Heart left ventricle (tissue), 7 donors: ENCODE results near the genes PGD and CORT.

- PRO-cap, 6 experiments: peak in 6 of 6 experiments; most common plus-strand start chr1:10399069 (in 5); most common minus-strand start chr1:10398867 (in 3)
- RAMPAGE, long total RNA, 2 experiments: start-site peak on the plus strand in 2 of 2 experiments, at chr1:10399063-10399080 at its widest, 54 to 122 reads per replicate
- RRBS: 2% methylated on average over 15 of the region's 88 CpGs
Measured at GRCh38 chr1:10398145-10399193, at the start of gene PGD. Gene PGD, plus strand, starts transcription at chr1:10399064.

DNA sequence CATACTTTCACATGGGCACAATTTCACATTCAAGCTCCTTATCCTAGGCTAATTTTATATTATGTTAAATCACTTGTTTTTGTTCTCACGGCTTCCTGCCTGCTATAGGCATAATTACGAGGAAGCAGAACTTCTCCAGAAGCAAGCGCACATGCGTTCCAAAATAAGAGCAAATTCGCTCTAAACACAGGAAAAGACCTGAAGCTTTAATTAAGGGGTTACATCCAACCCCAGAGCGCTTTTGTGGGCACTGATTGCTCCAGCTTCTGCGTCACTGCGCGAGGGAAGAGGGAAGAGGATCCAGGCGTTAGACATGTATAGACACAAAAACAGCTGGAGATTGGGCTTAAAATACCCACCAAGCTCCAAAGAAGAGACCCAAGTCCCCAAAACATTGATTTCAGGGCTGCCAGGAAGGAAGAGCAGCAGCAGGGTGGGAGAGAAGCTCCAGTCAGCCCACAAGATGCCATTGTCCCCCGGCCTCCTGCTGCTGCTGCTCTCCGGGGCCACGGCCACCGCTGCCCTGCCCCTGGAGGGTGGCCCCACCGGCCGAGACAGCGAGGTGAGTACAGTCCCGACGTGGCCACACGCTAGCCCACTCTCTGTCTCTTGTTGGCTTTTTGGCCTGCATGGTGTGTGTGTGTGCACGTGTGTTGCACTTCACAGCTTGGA lies at the start of gene CORT:
Gene CORT (plus strand): TSS at position 271 of the 672 bp plus-strand sequence.
- PRO-cap, 6 experiments: no peak in any of the 6 experiments
- RAMPAGE, long total RNA, 2 experiments: no peak in any of the 2 experiments
- RRBS: 52% methylated on average over 4 of the region's 21 CpGs

DNA sequence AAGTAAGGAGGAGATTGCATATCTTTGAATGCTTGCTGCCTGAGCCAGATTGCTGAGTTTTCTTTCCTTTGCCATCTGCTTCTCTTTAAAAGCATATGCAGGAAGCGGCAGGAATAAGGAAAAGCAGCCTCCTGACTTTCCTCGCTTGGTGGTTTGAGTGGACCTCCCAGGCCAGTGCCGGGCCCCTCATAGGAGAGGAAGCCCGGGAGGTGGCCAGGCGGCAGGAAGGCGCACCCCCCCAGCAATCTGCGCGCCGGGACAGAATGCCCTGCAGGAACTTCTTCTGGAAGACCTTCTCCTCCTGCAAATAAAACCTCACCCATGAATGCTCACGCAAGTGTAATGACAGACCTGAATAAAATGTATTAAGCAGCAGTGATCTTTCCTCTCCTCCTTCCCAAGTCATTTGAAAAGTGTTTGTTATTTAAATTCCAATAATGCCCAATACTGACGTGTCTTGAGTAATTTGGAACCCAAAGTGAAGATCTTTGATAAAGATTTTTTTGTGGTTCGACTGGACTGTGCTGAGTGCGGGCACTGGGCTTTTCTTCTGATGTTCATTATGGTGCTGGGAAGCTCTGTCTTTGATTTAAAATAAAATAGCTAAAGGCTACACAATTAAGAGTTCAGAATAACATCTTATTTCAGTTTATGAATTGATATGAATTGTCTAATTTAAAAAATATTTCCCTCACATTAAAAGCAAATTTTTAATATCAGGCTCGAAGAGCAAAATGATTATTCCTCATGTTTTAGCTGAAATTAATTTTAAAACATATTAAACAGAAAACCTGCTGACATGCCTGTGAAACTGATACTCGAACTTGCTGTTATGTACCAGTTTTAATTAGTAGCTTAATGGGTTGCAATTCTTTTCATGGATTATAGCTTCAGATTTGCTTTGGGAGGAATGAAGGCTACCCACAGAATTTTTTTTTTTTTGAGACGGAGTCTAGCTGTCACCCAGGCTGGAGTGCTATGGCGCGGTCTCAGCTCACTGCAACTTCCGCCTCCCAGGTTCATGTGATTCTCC lies 1.8 kb downstream of the CORT start:
- PRO-cap, 6 experiments: peak in 3 of 6 experiments; most common minus-strand start position 155 of the sequence (in 3)
- RAMPAGE, long total RNA, 2 experiments: no peak in any of the 2 experiments
- RRBS: 16% methylated on average over 6 of the region's 19 CpGs

DNA sequence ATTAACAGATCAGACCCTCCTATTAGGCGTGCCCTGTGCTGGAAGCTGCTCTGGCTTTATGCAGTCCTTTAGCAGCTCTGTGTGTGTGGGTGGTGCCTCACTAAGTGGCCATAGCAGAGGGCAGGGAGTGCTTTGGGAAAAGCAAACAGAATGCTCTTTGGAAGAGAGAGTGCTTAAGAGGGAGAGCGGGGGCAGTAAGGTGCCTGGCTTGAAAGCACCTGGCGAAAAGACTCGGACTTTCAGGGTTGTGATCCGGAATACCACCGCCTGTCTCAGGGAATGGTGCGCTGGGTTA lies 44.4 kb downstream of the PEX14 start:
- PRO-cap, 6 experiments: no peak in any of the 6 experiments
- RAMPAGE, long total RNA, 2 experiments: no peak in any of the 2 experiments
- RRBS: no CpG with 5 or more reads among the region's 7 CpGs

DNA sequence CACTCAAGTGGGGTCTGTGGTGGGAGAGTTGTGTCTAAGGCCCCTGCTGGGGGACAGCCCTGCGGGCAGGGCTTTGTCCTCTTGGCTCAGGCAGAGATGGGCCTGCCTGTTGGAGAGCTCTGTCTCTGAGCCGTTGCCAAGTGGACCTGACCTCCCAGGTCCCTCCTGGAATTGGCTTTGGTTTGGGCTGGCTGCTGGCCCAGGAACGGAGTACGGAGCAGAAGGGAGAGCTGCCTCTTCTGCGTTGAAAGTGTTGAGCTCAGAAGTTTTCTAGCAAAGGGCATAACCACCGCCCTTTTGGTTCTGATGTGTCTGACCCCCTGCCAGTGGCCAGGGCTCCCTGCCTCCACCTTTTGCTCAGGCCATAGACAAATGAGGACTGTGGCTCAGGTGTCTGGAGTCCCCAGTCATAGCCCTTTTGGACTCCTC lies 154.0 kb downstream of the PEX14 start:
- PRO-cap, 6 experiments: no peak in any of the 6 experiments
- RAMPAGE, long total RNA, 2 experiments: no peak in any of the 2 experiments
- RRBS: no CpG with 5 or more reads among the region's 6 CpGs

- PRO-cap, 6 experiments: peak in 4 of 6 experiments; most common plus-strand start chr1:10635619 (in 4); most common minus-strand start chr1:10635539 (in 1)
- RAMPAGE, long total RNA, 2 experiments: no peak in any of the 2 experiments
- RRBS: 13% methylated on average over 11 of the region's 28 CpGs
Measured at GRCh38 chr1:10635125-10635994, 160.6 kb downstream of the PEX14 start.

- PRO-cap, 6 experiments: no peak in any of the 6 experiments
- RAMPAGE, long total RNA, 2 experiments: no peak in any of the 2 experiments
- RRBS: no CpG with 5 or more reads among the region's 5 CpGs
Measured at GRCh38 chr1:10654772-10655085, 141.7 kb downstream of the CASZ1 start.

GRCh38 chr1:10655500-10656056 lies 140.9 kb downstream of the CASZ1 start:
- PRO-cap, 6 experiments: no peak in any of the 6 experiments
- RAMPAGE, long total RNA, 2 experiments: no peak in any of the 2 experiments
- RRBS: 95% methylated on average over 2 of the region's 18 CpGs

DNA sequence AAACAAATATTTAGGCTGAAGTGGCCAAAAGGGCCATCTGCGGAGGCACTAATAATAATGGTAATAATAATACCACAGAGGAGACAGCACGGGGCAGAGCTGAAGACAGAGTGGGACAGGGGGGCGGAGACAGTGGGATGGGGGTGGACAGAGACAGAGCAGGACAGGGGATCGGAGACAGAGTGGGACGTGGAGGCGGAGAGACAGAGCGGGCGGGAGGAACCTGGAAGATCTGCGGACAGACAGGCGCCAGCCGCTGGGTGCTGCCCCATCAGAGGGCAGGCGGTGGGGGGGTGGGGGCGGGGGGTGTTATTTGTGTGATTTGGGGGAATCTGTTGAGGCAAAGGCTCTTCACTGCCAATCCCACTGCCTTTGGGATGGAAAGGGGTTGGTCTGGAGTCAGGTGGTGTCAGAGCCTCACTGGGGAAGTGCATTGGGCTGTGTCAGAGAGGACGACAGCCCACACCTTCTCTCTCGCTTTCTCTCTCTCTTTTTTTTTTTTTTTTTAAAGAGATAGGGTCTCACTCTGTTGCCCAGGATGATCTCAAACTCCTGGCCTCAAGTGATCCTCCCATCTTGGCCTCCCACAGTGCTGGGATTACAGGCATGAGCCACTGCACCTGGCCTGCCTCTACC lies 138.8 kb downstream of the CASZ1 start:
- PRO-cap, 6 experiments: no peak in any of the 6 experiments
- RAMPAGE, long total RNA, 2 experiments: no peak in any of the 2 experiments
- RRBS: no CpG with 5 or more reads among the region's 15 CpGs

GRCh38 chr1:10663541-10664286 lies 132.7 kb downstream of the CASZ1 start:
- PRO-cap, 6 experiments: peak in 5 of 6 experiments; most common plus-strand start chr1:10663856 (in 2); most common minus-strand start chr1:10663765 (in 3)
- RAMPAGE, long total RNA, 2 experiments: no peak in any of the 2 experiments
- RRBS: 3% methylated on average over 1 of the region's 27 CpGs

GRCh38 chr1:10681751-10682098 lies 114.7 kb downstream of the CASZ1 start:
- PRO-cap, 6 experiments: no peak in any of the 6 experiments
- RAMPAGE, long total RNA, 2 experiments: no peak in any of the 2 experiments
- RRBS: no CpG with 5 or more reads among the region's 7 CpGs

GRCh38 chr1:10685226-10686441 lies 110.8 kb downstream of the CASZ1 start:
- PRO-cap, 6 experiments: peak in 1 of 6 experiments; most common plus-strand start chr1:10685935 (in 1)
- RAMPAGE, long total RNA, 2 experiments: no peak in any of the 2 experiments
- RRBS: 23% methylated on average over 3 of the region's 25 CpGs

- PRO-cap, 6 experiments: peak in 4 of 6 experiments; most common plus-strand start chr1:10695639 (in 2); most common minus-strand start chr1:10695545 (in 3)
- RAMPAGE, long total RNA, 2 experiments: no peak in any of the 2 experiments
- RRBS: 15% methylated on average over 4 of the region's 16 CpGs
Measured at GRCh38 chr1:10695399-10695707, 101.1 kb downstream of the CASZ1 start.

- PRO-cap, 6 experiments: peak in 6 of 6 experiments; most common plus-strand start chr1:10756166 (in 5)
- RAMPAGE, long total RNA, 2 experiments: no peak in any of the 2 experiments
- RRBS: 33% methylated on average over 2 of the region's 38 CpGs
Measured at GRCh38 chr1:10755251-10756375, 40.8 kb downstream of the CASZ1 start.

- PRO-cap, 6 experiments: no peak in any of the 6 experiments
- RAMPAGE, long total RNA, 2 experiments: no peak in any of the 2 experiments
- RRBS: no CpG with 5 or more reads among the region's 11 CpGs
Measured at GRCh38 chr1:10969319-10969825, 12.5 kb downstream of the C1orf127 start.

- PRO-cap, 6 experiments: no peak in any of the 6 experiments
- RAMPAGE, long total RNA, 2 experiments: no peak in any of the 2 experiments
- RRBS: no CpG with 5 or more reads among the region's 7 CpGs
Measured at GRCh38 chr1:11026509-11027127, 14.2 kb downstream of the TARDBP start.

DNA sequence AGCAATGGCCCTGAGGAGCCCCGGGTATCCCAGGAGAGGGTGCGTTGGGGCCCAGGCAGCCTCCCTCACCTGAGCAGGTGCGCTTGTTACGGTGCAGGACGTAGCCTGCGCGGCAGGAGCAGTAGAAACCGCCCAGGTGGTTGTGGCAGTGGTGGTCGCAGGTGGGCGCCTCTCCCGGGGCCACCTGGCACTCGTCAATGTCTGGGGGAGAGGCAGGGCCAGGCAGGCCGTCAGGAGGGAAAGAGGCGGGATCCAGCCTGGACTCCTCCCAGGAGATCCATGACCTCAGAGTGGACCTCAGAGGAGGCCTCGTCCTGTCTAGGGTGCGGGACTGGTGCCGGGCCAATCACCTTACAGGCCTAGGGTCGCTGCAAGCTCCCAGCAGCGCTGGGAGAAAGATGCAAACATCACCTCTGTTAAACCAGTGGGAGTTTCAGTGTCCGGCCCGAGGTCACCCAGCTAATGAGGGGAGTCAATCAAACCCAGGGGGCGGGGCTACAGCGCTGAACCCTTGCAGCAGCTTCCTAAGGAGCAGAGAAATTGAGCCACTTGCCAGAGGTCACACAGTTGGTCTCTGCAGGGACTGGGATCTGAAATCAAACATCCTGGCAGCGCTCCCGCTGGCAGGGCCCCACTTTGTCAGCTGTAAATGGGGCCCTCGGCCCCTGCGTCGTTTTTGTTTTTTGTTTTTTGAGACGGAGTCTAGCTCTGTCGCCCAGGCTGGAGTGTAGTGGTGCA lies 1.5 kb downstream of the MASP2 start:
- PRO-cap, 6 experiments: no peak in any of the 6 experiments
- RAMPAGE, long total RNA, 2 experiments: no peak in any of the 2 experiments
- RRBS: 13% methylated on average over 3 of the region's 30 CpGs

DNA sequence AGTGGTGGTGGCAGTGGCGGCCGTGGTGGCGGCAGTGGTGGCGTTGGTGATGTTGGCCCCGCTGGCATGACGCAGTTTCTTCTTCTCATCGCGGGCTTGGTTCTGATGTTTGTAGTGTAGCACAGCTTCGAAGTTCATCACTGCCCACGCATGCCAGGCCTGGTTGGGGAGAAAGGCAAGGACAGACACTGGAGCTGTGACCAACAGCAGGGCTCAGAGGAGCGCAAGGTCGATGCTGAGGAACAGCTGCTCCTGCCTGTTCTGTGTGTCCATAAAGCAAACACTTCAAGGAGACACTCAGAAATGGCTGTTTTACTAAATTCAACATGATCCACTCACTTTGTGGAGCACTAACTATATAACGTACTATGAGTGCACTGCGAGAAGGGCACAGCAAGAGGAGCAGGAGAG lies 31.0 kb upstream of the EXOSC10 start:
- PRO-cap, 6 experiments: no peak in any of the 6 experiments
- RAMPAGE, long total RNA, 2 experiments: no peak in any of the 2 experiments
- RRBS: no CpG with 5 or more reads among the region's 14 CpGs

DNA sequence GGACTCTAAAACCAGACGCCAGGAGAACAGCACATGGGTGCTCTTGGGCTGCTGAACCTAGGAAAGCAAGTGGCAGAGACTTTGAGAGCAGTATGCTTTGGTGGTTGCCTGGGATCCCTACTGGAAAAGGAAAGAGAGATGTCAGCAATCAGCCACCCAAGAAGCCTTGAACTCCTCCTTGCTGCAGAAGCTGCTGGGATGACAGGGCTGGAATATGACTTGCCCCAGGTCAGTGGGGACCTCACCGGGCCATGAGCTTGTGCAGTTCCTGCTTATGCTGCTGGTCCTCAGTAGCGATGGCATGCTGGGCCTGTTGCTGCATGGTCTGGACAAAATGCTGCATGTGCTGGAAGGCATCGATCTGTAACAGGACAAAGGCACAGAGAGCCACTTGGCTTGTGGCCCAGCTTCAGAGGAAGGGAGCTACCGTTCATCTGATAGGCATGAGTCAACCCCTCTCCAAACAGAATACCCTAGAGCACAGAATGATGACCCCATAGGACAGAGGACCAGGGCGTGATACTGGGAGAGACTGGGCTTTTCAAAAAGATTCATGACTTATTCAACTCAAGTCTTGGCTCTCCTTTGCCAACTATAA lies 34.5 kb upstream of the EXOSC10 start:
- PRO-cap, 6 experiments: no peak in any of the 6 experiments
- RAMPAGE, long total RNA, 2 experiments: no peak in any of the 2 experiments
- RRBS: no CpG with 5 or more reads among the region's 6 CpGs

GRCh38 chr1:11562665-11563096 lies 83.7 kb downstream of the DISP3 start:
- PRO-cap, 6 experiments: no peak in any of the 6 experiments
- RAMPAGE, long total RNA, 2 experiments: no peak in any of the 2 experiments
- RRBS: no CpG with 5 or more reads among the region's 6 CpGs